Sigmoid colon (tissue), 4 donors: ENCODE results near the genes PLEKHJ1 and SPPL2B.

DNA sequence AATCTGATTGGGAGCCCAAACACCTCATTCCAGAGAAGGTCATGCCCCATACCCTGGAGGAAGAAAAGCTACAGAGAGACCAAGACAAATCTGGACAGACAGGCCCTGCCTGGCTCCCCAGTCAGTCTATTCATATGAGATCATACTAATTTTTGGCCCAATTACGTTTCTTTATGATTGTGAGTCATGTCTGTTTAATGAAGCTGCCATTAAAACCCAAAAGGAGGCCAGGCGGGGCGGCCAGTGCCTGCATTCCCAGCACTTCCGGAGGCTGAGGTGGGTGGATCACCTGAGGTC lies 3.3 kb upstream of the AP3D1 start:
- PRO-cap, result no peak
- RAMPAGE, long total RNA, 4 experiments, result no peak in any of the 4 experiments

- PRO-cap, result bidirectional peak, plus-strand start at chr19:2165384, minus-strand start at chr19:2165274
- RAMPAGE, long total RNA, 4 experiments, result no peak in any of the 4 experiments
Measured at GRCh38 chr19:2164962-2165479, 1.3 kb downstream of the DOT1L start.

DNA sequence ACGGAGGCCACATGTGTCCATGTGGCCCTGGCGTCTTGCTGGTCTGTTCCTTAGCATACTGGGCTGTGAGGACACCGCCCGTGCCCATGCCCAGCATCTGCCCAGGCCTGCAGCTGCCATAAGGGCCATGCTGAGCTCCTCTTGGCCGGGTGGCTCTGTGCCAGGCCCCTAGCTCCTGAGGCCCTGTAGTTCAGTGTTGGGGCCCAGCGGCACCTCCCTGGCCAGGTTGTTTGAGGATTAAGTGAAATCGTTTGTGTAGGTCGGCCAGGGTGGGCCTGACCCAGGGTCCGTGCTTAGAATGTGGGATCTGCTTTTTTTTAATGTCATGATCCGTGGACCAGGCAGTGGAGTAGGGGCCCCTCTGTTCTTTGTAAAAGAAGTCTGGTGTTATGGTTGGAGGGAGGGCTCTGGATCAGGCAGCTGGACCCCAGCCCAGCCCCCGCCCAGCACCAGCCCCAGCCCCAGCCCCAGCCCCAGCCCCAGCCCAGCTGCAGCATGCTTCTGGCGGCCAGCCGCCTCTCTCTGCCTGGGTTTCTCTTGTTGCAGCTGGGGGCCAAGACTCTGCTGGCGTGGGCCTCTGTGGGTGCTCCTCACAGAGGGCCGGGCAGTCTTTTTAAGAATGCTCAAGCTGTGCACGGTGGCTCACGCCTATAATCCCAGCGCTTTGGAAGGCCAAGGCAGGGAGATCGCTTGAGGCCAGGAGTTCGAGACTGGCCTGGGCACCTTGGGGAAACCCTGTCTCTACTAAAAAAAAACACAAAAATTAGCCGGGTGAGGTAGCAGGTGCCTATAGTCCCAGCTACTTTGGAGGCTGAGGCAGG lies 17.8 kb downstream of the DOT1L start:
- PRO-cap, result no peak
- RAMPAGE, long total RNA, 4 experiments, result no peak in any of the 4 experiments

DNA sequence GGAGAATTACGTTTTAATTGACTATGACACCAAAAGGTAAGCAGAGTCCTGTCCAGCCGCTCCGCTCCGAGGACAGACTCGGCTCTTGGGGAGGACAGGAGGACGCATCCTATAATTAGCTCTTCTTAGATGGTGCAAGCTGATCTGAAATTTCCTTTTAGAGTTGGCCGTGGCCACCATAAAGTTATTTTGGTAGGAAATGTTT lies 22.1 kb downstream of the DOT1L start:
- PRO-cap, result bidirectional peak, plus-strand start at position 75 of the sequence, minus-strand start at position 78 of the sequence
- RAMPAGE, long total RNA, 4 experiments, result no peak in any of the 4 experiments

- PRO-cap, result no peak
- RAMPAGE, long total RNA, 4 experiments, result no peak in any of the 4 experiments
Measured at GRCh38 chr19:2213196-2214128, 22.7 kb downstream of the PLEKHJ1 start.

GRCh38 chr19:2236107-2236965 lies at the start of gene PLEKHJ1:
Gene PLEKHJ1 (minus strand): TSS chr19:2236329.
- PRO-cap, result bidirectional peak, plus-strand start at chr19:2236440, minus-strand start at chr19:2236299; bidirectional peak, plus-strand start at chr19:2236846, minus-strand start at chr19:2236665
- RAMPAGE, long total RNA, 4 experiments, result start-site peak on the plus strand in 4 of 4 experiments, at chr19:2236834-2236874 at its widest, 94 to 272 reads per replicate; start-site peak on the minus strand in 4 of 4 experiments, at chr19:2236236-2236320 at its widest, 225 to 724 reads per replicate

DNA sequence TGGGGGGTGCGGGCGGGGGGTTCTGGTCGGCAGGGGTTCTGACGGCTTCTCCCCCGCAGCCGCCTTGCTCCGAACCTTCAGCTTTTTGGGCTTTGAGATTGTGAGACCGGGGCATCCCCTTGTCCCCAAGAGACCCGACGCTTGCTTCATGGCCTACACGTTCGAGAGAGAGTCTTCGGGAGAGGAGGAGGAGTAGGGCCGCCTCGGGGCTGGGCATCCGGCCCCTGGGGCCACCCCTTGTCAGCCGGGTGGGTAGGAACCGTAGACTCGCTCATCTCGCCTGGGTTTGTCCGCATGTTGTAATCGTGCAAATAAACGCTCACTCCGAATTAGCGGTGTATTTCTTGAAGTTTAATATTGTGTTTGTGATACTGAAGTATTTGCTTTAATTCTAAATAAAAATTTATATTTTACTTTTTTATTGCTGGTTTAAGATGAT lies 9.0 kb downstream of the PEAK3 start:
- PRO-cap, result no peak
- RAMPAGE, long total RNA, 4 experiments, result no peak in any of the 4 experiments

DNA sequence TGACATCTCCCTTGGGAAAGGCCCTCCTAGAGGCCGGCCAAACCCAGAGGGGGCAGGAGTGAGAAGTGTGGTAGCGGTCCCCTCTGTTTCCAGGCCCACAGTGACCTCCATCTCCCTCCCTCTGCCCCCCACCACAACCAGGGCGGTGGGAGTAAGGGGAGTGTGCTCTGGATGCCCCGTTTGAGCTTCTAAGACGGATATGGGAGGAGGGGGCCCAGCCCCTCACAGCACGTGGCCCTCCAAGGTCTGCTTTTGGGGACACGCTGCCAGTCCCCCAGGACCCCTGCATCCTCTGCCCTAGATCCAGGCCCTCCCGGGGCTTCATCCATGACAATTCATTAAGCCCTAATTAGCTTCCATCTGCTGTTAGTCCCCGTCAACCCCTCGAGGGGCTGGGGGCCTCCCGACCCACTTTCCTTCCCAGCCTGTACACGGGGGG lies 2.3 kb downstream of the LINGO3 start:
- PRO-cap, result no peak
- RAMPAGE, long total RNA, 4 experiments, result no peak in any of the 4 experiments

GRCh38 chr19:2307823-2307980 lies 252 bp downstream of the LINGO3 start:
- PRO-cap, result no peak
- RAMPAGE, long total RNA, 4 experiments, result no peak in any of the 4 experiments

GRCh38 chr19:2328304-2329129 lies at the start of gene SPPL2B:
Gene SPPL2B (plus strand): TSS chr19:2328684.
- PRO-cap, result unidirectional peak, minus-strand start at chr19:2328581; unidirectional peak, minus-strand start at chr19:2328771
- RAMPAGE, long total RNA, 4 experiments, result start-site peak on the minus strand in 4 of 4 experiments, at chr19:2328577-2328584 at its widest, 83 to 122 reads per replicate

GRCh38 chr19:2332786-2333694 lies 4.6 kb downstream of the SPPL2B start:
- PRO-cap, result no peak
- RAMPAGE, long total RNA, 4 experiments, result no peak in any of the 4 experiments

DNA sequence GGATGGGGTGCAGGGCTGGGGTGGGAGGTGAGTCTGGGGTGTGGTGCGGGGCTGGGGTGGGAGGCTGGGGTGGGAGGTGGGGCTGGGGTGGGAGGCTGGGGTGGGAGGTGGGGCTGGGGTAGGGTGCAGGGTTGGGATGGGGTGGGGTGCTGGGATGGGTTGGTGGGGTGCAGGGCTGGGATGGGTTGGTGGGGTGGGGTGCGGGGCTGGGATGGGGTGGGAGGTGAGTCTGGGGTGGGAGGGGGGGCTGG lies 992 bp downstream of the TMPRSS9 start:
- PRO-cap, result no peak
- RAMPAGE, long total RNA, 4 experiments, result no peak in any of the 4 experiments

- PRO-cap, result no peak
- RAMPAGE, long total RNA, 4 experiments, result no peak in any of the 4 experiments
Measured at GRCh38 chr19:2428865-2429415, 1.6 kb upstream of the TIMM13 start.

DNA sequence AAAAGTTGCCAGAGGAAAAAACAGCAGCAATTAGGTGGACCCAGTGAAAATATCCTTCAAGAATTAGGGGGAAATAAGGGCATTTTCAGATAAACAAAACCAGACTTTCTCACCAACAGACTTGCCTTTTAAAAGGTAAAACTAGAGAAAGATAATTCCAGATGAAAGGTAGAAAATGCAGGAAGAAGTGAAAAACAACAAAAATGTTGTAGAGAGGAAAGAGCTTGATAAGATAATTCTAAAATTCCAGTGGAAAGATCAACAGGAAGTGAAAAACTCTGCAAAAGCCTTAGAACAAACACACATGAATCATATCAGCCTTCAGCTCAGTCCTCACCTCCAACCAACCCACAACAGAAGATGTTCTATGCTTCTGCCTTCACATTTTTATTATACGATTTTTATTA lies 57.7 kb downstream of the GADD45B start:
- PRO-cap, result no peak
- RAMPAGE, long total RNA, 4 experiments, result no peak in any of the 4 experiments

GRCh38 chr19:2539796-2540374 lies 64.0 kb downstream of the GADD45B start:
- PRO-cap, result no peak
- RAMPAGE, long total RNA, 4 experiments, result no peak in any of the 4 experiments

GRCh38 chr19:2552899-2553570 lies 77.1 kb downstream of the GADD45B start:
- PRO-cap, result no peak
- RAMPAGE, long total RNA, 4 experiments, result no peak in any of the 4 experiments

DNA sequence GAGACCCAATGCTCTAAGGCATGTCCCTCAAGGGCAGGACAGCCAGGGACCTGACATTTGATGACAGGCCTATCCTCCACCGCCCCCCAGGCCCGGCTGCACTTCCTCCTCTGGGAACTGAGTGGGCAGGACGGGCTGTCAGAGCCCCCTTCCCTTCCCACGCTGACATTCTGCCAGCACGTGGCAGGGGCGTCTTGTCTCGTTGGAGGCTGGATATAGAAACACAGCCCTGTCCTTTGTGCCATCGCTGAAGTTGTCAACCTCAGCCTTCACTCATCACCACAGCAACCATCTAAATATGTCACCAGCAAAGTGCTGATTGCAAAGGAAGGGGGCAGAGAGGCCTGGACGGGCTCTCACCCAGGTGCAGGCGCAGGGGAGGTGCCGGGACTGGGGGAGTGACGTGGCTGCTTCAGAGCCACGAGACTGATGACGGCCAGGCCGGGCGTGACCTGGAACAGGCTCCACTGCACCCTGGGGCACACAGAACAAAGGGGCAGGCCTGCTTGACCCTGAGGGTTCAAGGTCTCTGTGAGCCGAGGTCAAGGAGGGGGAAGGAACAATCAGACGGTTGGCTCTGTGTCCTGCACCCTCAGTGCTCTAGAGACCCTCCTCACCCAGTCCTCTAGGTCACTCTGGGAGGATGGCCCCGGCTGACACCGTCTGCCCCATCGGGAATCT lies 38.3 kb downstream of the GNG7 start:
- PRO-cap, result no peak
- RAMPAGE, long total RNA, 4 experiments, result no peak in any of the 4 experiments

DNA sequence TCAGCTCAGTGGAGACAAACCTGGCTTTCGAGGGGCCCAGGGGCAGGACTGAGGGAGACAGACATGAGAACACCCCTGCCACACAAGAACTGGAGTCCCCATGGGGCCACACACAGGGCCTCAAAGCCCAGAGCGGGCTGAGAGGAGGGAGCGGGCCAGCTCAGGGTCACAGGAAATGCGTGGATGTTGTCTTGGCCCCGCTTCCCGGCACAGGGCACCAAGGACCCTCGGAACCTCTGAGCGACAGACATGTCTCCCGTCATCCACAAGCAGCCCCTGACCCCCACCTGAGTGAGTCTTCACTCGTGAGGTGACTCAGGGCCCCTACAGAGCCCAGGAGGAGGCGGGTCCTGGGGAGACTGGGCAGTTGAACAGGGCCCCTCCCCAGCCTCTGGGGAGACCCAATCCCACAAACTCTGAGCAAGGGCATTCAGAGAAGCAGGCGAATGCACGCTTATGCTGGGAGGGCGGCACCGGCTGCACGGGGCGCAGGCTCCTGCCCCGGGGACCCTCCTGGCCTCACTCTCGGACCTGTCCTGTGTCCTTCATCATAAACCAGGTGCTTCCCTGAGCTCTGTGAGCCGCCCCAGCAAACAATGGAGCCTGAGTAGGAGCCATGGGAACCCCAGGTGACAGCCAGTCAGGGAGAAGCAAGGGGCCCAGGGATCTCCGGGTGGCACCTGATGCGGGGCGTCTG lies 20.2 kb downstream of the SGTA start:
- PRO-cap, result no peak
- RAMPAGE, long total RNA, 4 experiments, result no peak in any of the 4 experiments

DNA sequence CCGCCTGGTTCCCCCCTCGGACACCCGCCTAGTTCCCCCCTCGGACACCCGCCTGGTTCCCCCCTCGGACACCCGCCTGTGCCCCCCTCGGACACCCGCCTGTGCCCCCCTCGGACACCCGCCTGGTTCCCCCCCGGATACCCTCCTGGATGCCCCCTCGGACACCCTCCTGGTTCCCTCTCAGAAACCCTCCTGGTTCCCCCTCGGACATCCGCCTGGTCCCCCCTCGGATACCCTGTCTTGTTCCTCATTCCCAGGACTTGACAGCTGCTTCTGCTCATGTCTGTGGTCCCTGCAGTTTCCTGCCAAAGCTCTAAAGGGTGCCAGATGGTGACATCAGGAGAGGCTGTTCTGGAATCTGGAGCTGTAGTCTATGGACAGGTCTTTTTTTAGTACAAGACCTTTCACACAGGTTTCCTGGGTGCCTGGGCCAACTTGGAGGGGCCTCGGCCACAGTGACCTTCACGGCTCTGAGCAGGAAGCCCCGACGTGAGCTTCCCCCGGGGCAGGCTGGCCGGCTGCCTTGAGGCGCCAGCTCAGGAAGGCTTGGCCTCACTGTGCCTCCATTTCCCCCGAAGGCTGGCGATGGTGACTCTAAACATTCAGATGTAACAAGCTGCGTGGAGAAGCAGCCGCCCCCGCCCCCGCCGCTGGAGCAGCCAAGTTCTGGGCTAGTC lies 13.0 kb downstream of the SGTA start:
- PRO-cap, result no peak
- RAMPAGE, long total RNA, 4 experiments, result no peak in any of the 4 experiments

- PRO-cap, result no peak
- RAMPAGE, long total RNA, 4 experiments, result no peak in any of the 4 experiments
Measured at GRCh38 chr19:2771897-2772480, 11.1 kb downstream of the SGTA start.